ENCODE measurements around a stretch of chr9.

GRCh38 chr9:130778877-130779381 lies 56.1 kb upstream of the ABL1 start:
- RAMPAGE, long total RNA: no peak
- RRBS: no CpG with 5 or more reads among the region's 6 CpGs

DNA sequence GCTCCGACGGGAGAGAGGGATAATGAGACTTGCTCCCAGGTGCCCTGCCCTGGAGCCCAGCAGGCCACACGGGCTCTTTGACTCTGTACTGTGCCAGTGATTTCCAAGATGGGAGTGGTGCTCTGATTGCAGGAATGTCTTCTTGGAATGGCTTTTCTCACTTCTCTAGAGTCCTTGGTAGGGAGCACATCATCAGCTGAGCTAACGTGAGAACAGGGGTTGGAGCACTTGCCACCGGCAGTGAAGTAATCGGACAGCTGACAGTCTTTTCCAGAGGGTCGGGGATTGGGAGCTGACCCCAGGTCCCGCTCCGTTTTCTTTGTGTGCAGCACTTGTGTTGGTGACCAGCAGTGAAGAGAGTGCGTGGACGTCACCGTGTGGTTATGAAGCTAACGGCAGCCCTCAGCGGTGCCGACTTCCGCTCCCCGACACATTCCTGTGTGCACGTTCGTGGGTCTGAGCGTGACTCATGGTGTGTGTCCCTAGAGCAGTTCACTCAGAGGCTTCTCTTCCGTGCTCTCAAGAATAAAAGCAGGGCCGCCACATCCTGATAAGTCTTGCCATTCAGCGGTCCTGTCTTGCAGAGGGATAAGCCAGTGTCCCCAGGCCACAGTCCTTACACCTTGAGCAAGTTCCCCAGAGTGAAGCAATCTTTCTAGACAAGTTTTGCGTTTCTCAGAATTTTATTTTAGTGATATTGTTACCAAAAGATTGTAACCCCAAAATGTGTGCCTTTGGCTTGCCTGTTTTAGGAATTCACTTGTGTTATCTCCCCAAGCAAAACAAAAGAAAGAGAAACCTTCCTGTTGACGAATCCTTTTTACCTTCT lies 25.7 kb downstream of the ABL1 start:
- RAMPAGE, long total RNA: no peak
- RRBS: no CpG with 5 or more reads among the region's 25 CpGs

GRCh38 chr9:130893199-130894309 lies 3.1 kb downstream of the QRFP start:
- RAMPAGE, long total RNA: no peak
- RRBS: 91% methylated on average over 7 of the region's 44 CpGs

DNA sequence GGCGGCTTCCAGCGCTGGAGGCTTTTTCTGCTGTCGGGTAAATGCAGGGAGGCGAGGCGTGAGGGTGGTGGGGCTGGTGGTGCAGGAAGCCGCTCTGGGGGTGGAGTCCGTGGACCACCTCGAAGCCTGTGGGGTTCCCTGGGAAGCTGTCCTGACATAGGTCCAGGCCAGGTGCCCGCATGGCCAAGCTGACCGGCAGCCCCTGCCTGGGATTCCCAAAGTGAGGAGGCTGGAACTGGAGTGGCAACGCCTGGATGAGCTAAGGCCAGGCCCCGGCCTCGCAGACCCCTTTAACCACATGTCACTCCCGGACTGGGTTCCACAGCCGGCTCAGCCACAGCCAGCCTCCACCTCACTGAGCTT lies 1.3 kb upstream of the QRFP start:
- RAMPAGE, long total RNA: no peak
- RRBS: 41% methylated on average over 3 of the region's 15 CpGs

DNA sequence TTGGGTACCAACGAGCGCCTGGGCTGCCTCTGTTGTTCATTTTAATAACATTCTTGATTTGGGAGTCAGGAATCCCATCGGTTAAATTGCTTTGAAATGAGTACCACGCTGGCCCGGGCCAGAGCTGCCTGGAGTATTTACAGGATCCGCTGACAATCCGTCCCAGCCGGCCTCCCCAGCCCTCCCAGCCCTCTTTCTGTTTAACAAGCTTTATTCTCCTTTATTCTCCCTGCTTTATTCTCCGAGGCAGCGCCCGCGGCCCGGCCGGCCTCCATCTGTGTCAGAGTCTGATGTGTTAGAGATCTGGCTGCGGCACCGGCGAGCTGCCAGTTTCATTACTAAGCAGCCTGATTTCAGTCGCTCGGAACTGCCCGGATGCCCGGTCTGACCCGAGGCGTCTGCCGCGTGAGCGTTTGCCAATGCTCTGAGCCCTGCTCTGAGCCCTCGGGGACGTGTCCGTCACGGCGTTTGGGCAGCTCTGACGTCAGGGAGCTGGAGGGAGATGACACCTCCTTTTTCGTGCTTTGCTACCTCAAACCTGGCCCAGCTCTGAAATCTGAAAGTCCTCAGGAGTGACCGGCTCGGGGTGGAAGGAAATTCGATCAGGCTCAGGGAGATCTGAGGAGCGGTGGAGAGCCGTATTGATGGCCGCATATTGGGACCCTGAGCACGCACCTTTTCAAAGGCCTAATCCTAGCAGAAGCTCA lies 16.6 kb upstream of the QRFP start:
- RAMPAGE, long total RNA: no peak
- RRBS: 32% methylated on average over 9 of the region's 40 CpGs

- RAMPAGE, long total RNA: no peak
- RRBS: 78% methylated on average over 10 of the region's 25 CpGs
Observed at GRCh38 chr9:131111726-131112373, 13.5 kb upstream of the NUP214 start.

DNA sequence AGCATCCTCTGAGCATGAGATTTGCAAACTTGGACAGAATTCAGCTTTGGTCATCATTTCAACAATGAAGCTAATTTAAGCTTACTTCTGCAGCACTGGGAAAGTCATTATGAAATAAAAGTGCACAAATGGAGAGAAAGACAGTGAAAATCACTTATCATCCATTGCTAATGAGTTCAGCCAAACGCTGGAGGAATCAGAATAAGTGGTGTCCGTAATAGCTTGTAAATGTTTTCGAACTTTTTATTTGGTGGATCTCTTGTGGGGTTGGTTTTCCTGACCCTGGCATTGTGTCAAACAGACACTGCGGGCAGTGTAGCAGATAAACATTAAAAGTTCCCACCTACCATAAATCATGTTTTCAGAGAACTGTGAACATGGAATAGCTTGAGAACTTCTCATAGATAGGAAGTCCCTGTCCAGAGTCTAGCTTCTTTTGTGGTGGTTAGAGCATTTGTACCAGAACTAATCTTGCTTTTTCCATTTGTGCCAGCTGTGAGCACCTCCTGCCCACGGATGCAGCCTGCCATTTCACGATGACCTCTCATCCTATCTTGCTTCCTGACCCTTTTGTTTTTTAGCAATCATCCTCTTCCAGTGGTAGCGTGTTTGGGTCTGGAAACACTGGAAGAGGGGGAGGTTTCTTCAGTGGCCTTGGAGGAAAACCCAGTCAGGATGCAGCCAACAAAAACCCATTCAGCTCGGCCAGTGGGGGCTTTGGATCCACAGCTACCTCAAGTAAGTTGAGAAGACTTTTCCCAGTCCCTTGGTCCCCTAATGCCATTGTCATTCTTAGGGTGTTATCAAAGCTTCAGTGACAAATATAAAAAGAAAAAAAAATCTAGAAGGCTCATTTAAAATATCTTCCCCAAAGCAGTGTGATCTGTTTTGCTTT lies 61.4 kb downstream of the FAM78A start:
- RAMPAGE, long total RNA: no peak
- RRBS: no CpG with 5 or more reads among the region's 8 CpGs

- RAMPAGE, long total RNA: no peak
- RRBS: no CpG with 5 or more reads among the region's 13 CpGs
Observed at GRCh38 chr9:131218913-131220123, 57.0 kb downstream of the FAM78A start.

GRCh38 chr9:131225208-131226493 lies 50.7 kb downstream of the FAM78A start:
- RAMPAGE, long total RNA: no peak
- RRBS: no CpG with 5 or more reads among the region's 12 CpGs

DNA sequence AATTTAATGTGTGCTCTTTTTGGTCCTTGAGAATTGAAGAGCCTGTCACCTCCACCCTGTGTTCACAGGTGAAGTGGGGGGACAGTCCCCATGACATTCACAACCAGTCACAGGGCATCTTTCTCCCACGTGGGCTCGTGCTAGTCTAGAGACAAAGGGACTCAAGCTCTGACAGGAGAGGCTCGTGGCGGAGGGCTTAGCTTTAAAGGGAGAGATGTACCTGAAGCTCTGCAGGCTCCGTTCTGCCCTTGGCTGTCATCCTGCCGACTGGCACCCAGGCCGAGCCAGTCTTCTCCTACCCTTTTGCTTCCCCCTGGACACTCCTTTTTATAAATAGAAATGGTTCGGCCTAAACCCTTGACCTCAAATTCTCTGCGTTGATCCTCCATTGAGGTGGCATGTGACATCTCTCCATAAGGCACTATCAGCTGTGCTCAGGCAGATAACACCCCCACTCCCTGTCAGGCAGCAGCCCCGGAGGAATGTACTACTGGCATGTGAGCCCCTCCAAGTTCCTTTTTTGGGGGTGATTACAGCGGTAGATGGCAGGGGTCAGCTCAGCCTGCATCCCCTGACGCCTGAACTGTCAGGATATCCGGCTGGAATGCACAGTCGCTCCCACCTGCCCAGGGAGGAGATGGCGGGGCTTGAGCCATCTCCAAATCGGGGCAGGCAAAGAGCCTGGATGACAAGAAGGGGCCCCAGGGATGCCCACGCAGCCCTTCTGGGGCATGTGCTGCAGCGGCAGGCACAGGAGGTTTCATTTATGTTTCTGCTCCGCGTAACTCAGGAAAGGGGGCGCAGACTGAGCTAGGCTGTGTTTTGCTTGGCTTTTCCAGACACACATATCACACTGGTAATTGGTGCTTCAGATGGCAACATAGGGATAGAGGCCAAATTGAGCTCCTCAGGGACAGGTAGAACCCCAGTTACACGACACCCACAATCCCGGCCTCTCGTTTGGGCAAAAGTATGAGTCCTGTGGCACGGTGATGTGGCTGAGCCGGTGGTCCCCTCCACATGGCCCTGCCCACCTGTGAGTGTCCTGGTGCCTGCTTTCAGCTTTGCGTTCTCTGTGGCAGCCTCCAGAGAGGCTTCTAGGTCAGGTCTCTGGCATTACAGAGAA lies 40.8 kb downstream of the FAM78A start:
- RAMPAGE, long total RNA: no peak
- RRBS: 97% methylated on average over 4 of the region's 27 CpGs

DNA sequence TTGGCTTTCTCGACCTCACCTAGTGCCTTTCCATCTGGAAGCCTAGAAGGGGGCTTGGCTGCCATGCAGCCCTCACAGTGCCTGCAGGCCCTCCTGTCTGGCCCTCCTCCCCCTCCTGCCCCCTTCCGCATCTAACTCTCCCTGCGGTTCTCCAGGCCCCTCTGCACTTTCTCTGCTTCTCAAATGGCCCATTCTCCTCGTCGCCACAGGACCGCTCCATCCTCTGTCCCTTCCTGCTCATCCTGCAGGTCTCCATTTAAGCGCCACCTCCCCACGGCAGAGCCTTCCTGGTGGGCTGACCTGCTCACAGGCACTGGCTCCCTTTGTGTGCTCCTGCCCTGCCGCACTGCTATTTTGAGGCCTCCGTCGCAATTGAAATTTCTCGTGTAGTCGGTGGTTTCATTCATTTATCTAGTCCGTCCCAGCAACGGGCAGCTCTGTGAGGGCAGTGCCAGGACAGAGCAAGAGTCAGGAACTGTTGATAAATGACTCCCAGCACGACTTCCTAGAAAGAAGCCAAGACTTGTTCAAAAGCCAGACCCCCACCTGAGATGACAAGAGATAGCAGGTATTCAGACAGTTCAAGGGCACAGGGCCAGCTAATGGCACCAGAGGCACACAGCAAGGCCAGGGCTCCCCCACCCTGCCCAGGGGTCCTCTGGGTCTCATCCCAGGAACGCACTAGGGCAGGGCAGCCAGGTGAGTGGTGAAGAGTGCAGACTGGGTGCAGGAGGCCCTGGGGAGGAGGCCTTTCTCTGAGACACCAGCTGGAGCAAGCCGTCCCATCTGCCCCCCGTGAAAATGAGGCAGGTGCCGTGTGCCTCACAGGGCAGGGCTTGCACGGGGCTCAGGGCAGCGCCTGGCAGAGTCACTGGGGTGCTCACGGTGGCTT lies 37.1 kb downstream of the FAM78A start:
- RAMPAGE, long total RNA: no peak
- RRBS: no CpG with 5 or more reads among the region's 23 CpGs

GRCh38 chr9:131253912-131254525 lies 22.3 kb downstream of the FAM78A start:
- RAMPAGE, long total RNA: no peak
- RRBS: no CpG with 5 or more reads among the region's 17 CpGs

- RAMPAGE, long total RNA: no peak
- RRBS: no CpG with 5 or more reads among the region's 21 CpGs
Observed at GRCh38 chr9:131266049-131266809, 10.1 kb downstream of the FAM78A start.

- RAMPAGE, long total RNA: no peak
- RRBS: 16% methylated on average over 20 of the region's 76 CpGs
Observed at GRCh38 chr9:131282525-131283663, 6.6 kb upstream of the FAM78A start.

DNA sequence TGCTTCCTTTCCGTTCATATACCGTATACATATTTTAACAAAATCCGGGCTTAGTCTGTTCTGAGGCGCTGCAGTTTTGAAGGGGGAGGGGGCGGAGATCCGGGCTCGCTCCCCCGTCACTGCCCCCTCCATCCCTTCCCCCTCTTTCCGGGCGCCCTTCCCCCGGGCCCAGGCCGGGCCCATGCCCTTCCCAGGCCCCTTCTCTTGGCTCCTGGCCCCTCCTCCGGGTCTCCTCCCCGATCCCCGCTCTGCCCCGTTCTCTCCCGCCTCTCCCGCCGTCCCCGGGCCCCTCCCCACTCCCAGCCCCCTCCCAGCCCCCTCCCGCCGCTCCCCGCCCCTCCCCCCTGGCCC lies 344 bp upstream of the PRRC2B start:
- RAMPAGE, long total RNA: no peak
- RRBS: 4% methylated on average over 16 of the region's 23 CpGs

GRCh38 chr9:131496076-131497108 lies 6.3 kb upstream of the POMT1 start:
- RAMPAGE, long total RNA: no peak
- RRBS: no CpG with 5 or more reads among the region's 21 CpGs

GRCh38 chr9:131497109-131497645 lies 5.5 kb upstream of the POMT1 start:
- RAMPAGE, long total RNA: no peak
- RRBS: no CpG with 5 or more reads among the region's 13 CpGs

- RAMPAGE, long total RNA: no peak
- RRBS: 22% methylated on average over 7 of the region's 18 CpGs
Observed at GRCh38 chr9:131554259-131554604, 8.9 kb downstream of the PRRT1B start.

- RAMPAGE, long total RNA: no peak
- RRBS: no CpG with 5 or more reads among the region's 16 CpGs
Observed at GRCh38 chr9:131593484-131594095, 48.3 kb downstream of the PRRT1B start.

GRCh38 chr9:131607914-131609138 lies 63.0 kb downstream of the PRRT1B start:
- RAMPAGE, long total RNA: no peak
- RRBS: 60% methylated on average over 1 of the region's 34 CpGs